Colonic mucosa (tissue), 1 donor: ENCODE measurements around the genes ABCB7, FGF16, TAF9B and ITM2A.

GRCh38 chrX:72078200-72078696 lies 103.3 kb upstream of the PIN4 start:
- PRO-cap: no peak

DNA sequence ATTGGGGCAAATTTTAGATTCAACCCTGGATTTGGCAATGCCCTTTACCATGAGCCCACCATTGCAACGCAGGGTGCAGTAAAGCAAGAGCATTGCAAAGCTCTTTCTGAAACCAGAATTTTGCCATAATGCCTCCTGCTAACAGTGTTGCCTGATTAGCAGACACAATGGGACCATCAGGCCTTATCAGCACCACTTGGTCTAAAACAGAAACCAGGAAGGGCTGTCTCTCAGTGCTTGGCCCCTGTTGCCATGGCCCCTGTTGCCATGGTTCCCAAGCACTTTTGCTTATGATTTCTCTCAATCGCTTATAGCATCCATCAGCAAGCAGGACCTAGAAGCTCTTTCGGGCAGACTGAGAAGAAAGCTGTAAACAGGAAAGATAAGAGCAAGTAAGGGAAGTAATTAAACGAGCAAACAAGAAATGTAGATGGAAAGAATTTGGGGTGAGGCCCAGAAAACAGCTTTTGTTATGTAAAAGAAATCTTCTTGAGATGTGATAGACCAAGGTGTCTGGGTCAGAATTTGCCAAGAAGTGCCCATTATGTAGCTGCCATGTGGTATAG lies 86.6 kb upstream of the PIN4 start:
- PRO-cap: no peak

DNA sequence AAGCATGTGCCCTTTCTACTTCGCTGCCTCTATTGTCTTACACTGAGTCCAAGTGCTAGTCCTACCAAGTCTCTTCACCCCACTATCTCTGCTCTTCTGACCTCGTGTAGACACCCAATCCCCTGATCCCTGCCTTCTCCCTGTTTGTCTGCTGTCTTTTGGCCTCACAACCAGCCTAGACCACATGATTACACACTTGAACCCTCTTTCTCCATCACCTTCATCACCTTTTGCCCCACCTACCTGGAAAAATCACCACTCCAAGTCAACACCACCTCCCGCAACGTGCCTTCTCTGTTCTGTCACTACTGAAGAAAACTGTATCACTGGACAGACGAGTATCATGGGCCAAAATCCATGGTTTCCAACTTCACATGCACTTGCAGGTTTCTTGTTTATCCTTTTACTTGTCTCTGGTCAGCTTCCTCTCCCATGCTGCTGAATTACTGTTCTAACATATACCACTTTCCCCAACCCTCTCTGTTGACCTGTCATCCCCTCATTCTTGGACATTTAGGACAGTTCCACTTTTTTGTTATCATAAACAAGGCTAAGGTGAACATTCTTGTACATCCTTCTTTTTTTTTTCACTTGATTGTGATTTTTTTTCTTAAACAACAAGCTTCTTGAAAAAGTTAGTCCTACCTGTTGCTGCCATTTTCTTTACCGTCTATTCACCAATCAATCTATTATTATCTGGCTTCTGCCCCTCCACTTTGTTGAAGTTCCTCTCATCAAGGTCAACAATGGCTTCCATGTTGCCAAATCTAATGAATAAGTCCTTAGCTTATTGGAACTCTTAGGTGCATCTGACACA lies 125.4 kb upstream of the CITED1 start:
- PRO-cap: no peak

- PRO-cap: no peak
These were observed 14.6 kb upstream of the PHKA1 start for GRCh38 chrX:72728795-72729029.

DNA sequence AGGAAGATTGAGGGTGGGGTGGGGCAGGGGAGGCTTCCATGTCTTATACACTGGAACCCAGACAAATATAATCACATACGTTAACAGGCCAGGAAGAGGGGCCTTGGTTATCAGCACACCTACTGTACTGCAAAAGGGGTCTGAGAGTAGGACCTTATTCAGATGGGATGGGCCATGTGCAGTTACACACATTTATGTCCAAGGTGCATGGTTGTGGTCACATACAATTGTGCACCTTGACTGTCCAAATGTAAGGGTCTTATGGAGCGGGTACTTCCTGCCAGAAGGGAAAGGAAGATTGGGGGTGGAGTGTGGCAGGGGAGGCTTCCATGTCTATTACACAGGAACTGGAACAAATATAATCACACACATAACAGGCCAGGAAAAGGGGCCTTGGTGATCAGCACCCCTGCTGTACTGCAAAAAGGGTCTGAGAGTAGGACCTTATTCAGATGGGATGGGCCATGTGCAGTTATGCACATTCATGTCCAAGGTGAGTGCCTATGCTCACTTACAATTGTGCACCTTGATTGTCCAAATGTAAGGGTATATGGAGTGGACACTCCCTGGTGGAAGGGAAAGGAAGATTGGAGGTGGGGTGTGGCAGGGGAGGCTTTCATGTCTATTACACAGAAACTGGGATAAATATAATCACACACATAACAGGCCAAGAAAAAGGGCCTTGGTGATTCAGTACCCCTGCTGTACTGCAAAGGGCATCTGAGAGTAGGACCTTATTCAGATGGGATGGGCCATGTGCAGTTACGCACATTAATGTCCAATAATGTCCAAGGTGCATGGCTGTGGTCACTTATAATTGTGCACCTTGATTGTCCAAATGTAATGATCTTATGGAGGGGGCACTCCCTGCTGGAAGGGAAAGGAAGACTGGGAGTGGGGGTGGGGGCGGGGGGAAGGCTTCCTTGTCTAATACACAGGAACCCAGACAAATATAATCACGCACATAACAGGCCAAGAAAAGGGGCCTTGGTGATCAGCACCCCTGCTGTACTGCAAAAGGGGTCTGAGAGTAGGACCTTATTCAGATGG lies 282.2 kb downstream of the CHIC1 start:
- PRO-cap: no peak

- PRO-cap: no peak
These were observed 283.2 kb downstream of the CHIC1 start for GRCh38 chrX:73845971-73846856.

DNA sequence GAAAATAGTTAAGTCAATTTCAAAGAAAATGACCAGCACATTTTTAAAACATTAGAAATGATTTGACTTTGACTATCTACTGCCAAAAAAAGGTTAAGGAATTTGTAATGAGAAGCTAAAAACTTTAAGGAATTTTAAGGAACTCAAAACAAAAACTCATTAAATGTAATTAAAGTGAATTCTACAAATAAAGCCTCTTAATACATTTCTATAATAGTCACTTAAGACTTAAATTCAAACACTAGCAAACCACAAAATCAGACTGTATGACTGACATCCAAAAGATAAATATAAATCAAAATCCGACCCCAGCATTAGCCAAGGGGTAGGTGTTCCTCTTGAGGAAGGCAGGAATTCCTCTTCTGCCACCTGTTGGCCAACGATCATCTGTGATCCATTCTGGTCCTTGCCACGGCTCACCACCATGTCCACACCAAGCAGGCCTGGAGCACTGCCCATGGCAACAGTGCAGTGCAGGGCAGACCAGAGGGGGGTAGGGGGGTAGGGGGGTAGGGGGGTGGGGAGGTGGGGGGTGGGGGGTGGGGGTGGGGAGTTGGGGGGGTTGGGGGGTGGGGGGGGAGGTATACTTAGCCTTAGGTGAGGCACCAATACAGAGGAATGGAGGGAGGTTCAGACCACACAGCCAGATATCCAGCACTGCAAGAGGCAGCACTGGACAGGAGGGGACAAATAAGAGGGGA lies 287.3 kb downstream of the CHIC1 start:
- PRO-cap: no peak

DNA sequence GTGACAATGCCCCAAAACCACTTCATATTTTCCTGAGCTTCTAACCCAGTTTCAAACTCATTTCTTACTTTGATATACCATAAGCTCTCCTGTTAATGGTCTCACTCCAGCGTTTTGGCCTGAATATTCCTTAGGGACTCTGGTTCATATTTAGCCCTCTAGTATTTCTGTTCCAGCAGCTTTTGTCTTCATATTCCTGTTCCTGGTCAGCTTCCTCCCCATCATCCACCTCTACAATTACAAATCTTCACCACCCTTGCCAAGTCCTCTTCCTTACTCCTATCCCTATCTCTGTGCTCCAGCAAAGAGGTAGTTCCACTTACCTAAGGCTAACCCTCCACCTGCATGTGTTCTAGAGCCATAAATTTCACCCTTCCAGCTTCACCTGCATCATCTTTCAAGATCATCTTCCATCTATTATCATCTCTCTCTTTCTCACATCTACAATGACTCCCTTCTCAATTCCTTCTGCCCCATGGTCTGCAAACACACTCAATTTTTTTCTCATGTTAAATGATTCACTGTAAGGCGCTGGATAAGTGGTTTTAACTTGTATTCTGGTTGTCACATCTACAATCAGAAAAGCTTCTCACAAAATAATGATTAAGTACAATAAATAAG lies 86.7 kb upstream of the ZCCHC13 start:
- PRO-cap: no peak

DNA sequence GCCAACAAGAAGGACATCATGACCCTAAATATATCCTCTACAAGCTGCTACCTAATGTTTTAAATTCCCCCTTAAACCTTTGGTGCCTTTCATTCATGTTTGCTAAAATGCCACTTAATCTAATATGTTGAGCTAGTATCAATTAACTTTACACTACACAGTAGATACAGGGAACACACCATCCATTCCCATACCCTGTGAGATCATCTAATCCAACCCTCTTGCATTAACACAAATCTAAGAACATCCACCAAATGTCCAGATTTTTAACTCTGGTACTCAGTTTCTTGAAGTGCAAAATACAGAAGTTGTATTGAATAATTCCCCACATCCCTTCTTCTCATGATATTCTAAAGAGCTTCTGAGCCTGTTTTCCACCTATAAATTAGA lies 82.0 kb upstream of the ZCCHC13 start:
- PRO-cap: no peak

- PRO-cap: unidirectional peak, minus-strand start at chrX:74292017; unidirectional peak, minus-strand start at chrX:74292047; unidirectional peak, minus-strand start at chrX:74292101; bidirectional peak, plus-strand start at chrX:74292716, minus-strand start at chrX:74292583
These were observed 11.9 kb upstream of the ZCCHC13 start for GRCh38 chrX:74291704-74292866.

- PRO-cap: bidirectional peak, plus-strand start at chrX:75156389, minus-strand start at chrX:75156253
These were observed at the start of gene ABCB7 for GRCh38 chrX:75155827-75156870. ABCB7 (minus strand) TSS chrX:75156283.

DNA sequence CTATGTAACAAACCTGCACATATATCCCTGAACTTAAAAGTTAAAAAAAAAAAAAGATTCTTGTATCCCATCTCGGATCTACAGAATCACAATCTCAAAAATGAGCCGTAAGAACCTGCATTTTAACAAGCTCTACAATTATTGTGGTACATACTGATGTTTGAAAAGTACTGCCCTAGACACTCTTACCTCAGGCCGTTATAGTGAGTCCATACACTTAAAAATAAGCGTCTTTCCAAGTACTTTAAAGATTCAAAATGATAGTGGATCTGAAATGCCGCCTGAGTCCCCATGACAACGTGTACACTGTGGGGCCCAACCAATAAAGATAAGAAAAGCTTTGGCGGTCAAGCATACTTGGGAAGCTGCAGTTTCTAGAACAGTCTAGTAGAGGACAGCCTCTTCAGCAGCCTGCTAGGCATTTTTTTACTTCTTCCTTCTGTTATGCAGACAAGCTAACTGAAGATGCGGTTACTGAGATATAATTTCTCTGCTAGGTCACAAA lies 544 bp upstream of the UPRT start:
- PRO-cap: no peak

- PRO-cap: no peak
These were observed 44.2 kb downstream of the MAGEE2 start for GRCh38 chrX:75740682-75741407.

- PRO-cap: no peak
These were observed at the start of gene FGF16 for GRCh38 chrX:77446850-77447845. FGF16 (plus strand) TSS chrX:77447389.

DNA sequence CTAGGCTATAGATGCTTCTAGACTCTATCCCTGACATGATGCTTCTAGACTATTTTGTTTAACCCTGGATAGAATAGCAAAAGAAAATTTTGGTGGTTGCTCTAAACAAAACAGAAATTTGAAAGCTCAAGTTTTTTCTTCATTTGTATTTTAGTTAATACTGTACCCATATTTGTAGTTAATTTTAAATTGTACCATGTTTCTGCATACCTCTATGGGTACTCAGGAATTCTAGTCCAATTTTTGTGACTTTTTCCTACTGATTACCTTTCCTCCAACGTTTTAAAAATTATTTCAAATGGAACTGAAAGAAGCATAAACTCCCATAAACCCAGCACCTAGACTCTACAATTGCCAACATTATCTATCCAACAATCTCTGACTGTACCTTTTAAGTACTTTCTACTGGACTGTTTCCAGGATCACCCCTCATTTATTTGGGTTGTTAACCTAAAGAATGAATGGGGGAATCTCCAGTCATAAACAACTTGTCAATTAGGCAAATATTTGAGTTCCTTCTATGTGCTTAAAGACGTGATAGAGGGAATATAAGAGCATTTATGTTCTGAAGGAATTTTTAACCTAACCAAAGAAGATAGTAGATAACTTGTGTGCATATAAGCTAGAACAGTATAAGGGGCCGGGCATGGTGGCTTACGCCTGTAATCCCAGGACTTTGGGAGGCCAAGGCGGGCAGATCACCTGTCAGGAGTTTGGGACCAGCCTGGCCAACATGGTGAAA lies 11.7 kb downstream of the TAF9B start:
- PRO-cap: no peak

DNA sequence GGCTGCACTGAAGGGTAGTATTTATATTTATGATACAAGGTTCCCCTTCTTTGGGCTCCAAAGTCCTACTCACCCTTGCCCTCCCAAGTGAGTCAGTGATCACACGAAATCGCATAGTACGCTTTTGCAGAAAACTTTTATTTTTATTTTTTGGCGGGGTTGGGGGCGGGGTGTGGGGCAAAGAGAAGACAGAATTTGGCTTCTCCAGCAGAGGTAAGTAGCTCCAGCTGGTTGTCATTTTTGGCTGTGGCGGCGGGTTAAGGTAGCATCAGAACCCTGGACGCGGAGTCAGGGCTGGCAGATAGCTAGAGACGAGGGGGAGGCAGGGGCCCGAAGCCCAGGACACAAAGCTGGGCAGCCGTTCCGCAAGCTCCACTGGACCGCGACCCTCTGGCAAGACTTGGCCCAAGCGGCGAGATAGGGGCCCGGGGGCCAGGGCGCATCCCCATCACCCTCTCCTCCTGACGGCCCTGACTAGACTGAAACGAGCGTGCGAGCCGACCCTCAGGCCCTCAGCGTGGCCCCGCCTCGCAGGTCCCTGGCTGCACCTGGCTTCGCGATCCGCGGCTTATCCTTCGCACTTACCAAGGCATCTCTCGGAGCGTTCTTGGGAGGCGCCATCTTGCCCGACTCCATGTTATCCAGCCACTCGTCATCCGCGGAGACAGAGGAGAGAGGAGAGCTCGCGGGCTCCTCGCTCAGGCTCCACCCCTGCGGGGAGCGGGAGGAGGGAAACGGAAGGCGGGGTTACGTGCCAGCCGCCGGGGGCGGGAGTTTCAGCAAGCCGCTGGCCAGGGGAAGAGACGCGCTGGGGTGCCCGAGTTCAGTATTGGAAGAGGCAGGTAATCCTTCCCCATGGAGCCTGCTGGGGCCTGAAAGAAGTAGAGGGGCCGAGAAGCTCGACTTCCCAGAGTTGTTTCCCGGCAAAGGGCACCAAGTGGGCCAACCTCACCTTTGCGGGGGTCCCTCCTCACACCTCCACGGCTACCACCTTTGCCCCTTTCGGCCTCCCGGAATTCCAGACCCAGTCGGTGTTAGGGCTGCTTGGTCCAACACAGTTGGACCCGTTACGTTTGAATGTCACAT lies at the start of gene TAF9B:
Gene TAF9B, minus strand, starts transcription at position 675 of the 1,086 bp plus-strand sequence.
- PRO-cap: unidirectional peak, plus-strand start at position 311 of the sequence; bidirectional peak, plus-strand start at position 787 of the sequence, minus-strand start at position 658 of the sequence

GRCh38 chrX:78333522-78333950 lies 6.1 kb upstream of the CYSLTR1 start:
- PRO-cap: no peak

DNA sequence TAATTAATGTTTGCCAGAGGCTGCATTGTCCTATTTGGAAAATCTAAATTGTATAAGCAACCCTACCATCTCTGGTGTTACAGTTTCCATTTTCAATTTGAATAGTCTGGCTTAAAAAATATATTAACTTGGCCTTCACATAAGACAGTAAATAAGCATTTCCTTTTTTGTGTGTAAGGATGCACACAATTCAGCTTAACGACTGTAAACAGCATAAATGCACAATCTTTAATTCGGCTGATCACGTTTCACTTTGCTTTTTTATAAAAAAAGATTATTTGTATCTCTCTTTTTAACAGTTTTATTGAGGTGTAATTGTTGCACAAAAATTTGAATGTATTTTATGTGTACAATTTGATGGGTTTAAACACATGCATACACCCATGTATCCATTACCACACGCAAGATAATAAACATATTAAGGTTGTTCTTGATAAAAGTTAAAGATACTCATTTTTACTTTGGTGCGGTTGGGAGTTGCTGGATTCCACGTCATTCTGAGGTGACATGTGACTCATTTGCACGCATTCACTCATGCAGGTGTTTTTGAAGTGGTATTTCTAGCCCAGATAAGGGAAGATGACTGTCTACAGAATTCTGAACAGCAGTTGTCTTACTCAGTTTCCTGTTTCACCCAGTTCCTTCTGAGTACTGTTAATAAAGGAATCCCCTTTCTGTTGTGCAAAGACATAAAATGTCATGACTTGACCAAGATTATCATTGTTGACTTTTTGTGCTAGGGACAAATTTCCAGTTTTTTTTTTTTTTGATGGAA lies 142.1 kb downstream of the RTL3 start:
- PRO-cap: no peak

- PRO-cap: no peak
These were observed 26.2 kb downstream of the GPR174 start for GRCh38 chrX:79170600-79171130.

GRCh38 chrX:79366725-79367836 lies at the start of gene ITM2A:
ITM2A (minus strand) TSS chrX:79367334.
- PRO-cap: bidirectional peak, plus-strand start at chrX:79367480, minus-strand start at chrX:79367314; bidirectional peak, plus-strand start at chrX:79367678, minus-strand start at chrX:79367578